Hair follicular keratinocyte (primary cell): ENCODE results near the genes MRPL10 and HOXB2.

DNA sequence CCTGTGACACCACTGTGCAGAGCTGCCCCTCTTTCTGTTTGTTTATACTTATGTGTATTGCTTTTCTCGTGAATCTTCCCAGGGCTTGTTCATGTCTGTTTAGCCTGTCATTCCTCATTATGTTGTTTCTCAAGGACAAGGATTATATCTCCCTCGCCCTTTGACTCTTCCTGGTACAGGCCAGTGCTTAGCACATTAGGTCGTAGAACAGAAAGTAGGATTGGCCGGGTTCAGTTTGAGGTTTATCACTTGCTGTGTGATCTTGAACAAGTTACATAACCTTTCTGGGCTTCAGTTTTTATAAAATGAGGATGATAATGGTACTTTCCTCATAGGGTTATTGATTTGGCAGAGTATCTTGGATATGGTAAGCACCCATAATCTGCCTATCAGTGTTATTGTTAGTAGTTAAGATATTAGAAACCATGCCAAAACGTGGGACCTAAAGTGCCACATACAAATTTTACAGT lies 6.0 kb downstream of the GOSR2 start:
- RAMPAGE, long total RNA = no peak

GRCh38 chr17:47066671-47067142 lies 87.7 kb upstream of the RPRML start:
- RAMPAGE, long total RNA = no peak

GRCh38 chr17:47292229-47292674 lies 31.5 kb upstream of the EFCAB13 start:
- RAMPAGE, long total RNA = no peak

DNA sequence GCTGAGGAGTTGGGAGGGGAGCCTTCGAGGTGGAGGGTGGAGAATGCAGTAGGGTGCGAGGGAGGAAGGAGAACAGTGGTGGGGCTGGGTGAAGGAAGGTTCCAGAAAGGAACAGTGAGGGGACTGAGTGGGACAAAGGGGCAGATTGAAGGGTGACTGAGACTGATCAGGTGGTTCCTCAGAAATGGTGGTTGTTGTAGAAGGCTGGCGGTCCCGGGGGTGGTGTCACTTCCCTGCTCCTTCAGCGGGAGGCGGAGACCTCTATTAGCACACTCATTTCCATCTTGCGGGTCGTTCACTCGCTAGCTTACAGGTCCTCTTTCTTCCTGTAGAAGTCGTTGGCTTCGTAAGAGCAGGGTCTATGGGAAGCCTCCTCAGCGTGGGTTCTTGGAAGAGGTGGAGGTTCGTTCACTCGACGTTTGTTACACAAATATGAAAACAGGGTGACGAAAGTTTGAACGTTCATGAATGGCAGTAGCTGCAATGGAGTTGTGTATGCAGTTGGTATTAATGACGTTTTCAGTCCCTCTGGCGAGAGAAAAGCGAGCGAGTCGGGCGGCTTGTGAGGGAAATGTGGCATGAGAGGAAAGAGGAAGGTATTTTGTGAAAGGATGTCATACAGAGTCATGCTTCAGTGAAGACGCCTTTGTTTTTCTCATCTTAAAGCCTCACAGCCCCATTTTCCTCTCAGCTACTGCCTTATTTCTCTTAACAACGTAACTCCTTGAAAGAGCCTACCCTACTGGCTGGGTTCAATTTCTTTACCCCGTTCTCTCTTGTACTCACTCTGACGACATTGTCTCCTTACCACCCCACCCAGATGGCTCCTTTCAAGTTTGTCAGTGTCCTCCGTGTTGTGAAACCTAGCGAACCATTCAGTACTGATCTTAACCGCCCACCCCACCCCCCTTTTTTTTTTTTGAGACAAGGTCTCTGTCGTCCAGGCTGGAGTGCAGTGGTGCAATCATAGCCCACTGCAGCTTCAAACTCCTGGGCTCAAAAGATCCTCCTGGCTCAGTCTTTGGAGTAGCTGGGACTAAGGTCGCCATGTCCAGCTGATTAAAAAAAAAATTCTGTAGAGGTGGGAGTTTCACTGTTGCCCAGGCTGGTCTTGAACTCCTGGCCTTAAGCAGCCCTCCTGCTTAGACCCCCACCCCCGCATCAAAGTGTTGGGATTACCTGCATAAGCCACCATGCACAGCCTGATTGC lies 772 bp downstream of the EFCAB13 start:
- RAMPAGE, long total RNA = no peak

DNA sequence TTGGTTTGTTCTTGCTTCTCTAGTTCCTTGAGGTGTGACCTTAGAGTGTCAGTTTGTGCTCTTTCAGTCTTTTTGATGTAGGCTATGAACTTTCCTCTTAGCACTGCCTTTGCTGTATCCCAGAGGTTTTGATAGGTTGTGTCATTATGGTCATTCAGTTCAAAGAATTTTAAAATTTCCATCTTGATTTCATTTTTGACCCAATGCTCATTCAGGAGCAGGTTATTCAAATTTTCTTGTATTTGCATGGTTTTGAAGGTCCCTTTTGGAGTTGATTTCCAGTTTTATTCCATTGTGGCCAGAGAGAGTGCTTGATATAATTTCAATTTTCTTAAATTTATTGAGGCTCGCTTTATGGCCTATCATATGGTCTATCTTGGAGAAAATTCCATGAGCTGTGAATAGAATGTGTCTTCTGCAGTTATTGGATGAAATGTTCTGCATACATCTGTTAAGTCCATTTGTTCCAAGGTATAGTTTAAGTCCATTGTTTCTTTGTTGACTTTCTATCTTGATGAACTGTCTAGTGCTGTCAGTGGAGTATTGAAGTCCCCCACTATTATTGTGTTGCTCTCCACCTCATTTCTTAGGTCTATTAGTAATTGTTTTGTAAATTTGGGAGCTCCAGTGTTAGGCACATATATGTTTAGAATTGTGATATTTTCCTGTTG lies 94.0 kb upstream of the NPEPPS start:
- RAMPAGE, long total RNA = no peak

DNA sequence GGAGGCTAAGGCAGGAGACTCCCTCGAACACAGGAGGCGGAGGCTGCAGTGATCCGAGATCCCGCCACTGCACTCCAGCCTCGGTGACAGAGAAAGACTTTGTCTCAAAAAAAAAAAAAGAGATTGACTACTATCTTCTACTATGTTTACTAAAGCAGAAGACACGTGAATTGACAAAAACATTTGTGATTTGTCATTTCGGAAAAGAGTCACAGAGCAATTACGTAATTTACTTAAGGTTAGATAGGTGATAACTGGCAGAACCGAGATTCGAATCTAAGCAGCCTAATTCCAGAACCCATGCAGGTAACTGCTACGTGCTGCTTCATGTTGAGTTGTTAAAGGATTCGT lies 37.7 kb upstream of the NPEPPS start:
- RAMPAGE, long total RNA = no peak

GRCh38 chr17:47676833-47677421 lies 17.0 kb upstream of the TBKBP1 start:
- RAMPAGE, long total RNA = no peak

DNA sequence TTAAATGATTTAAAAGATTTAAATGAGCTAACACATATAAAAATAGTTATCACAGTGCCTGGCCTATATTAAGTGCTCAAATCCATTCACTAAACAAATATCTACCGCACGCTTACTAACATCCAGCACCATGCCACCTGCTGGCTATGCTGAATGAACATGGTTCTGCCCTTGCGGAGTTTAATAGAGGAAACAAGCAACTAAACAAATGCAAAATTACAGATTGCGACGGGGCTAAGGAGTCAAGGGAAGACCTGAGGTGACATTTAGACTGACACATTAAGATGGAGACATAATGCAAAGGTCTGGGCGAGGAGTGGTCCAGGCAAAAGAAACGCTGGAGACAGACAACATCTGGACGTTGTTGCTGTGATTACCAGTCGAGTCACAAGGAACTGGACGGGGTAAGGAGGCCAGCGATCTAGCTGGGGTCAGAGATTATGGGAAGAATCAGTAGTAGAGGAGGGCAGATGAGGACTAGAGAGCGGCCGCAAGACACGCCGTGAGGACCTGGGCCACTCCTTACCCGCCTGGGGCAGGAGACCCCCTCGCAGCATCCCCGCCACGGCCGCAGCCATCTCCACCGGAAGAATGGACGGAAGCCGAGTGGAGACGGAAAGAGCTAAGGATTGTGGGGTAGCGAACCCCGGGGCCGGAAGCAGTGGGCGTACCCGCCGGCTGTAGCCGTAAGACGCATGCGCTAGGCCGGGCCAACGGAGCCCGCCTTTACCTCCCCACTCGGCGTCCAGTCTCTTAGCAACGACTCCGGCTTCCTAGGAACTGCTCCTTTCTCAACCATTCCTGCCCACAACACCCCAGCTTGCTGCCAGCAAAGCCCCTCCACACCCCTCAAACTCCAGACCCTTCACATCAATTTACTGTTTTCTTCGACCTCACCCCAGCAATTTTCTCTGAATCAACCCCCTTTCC lies at the start of gene MRPL10:
MRPL10 (minus strand) TSS at position 608 of the 930 bp plus-strand sequence.
- RAMPAGE, long total RNA = no peak

DNA sequence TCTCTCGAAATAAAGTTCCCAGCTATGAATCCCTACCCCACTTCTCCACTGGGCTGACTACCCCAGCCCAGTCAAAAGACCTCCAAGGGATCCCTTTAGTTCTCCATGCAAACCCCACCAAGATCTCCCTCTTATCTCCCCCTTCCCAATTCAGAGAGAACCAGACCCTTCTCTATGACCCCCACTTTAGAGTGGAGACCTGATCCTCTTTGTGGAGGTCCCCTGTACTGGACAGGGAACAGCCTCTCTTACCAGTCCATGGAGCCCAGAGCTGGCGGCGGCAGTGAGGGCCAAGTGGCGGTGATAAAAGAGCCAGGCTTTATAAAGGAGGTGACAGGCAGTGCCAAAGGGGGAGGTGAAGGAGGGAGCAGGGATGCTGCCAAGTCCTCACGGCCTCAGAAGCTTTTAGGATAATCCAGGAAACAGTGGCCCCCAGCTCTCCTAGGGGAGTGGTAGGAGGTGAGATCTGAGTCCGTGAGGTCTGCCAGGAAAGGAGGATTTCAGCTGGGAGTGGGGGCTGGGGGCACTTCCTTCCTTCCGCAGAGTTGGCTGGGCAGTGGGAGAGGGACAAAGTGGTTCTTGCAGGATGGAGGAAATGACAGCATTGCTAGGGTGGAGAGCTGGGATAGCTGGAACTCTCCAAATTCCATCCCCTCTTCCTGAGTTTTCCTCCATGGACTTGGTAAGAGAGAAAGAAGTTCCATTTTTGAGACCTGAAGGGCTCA lies 4.6 kb upstream of the SP6 start:
- RAMPAGE, long total RNA = no peak

- RAMPAGE, long total RNA = no peak
Observed at GRCh38 chr17:47952122-47953128, 5.3 kb downstream of the PRR15L start.

GRCh38 chr17:47958525-47959167 lies 963 bp upstream of the PRR15L start:
- RAMPAGE, long total RNA = no peak

- RAMPAGE, long total RNA = no peak
Observed at GRCh38 chr17:48162201-48162748, 54.7 kb downstream of the SNX11 start.

DNA sequence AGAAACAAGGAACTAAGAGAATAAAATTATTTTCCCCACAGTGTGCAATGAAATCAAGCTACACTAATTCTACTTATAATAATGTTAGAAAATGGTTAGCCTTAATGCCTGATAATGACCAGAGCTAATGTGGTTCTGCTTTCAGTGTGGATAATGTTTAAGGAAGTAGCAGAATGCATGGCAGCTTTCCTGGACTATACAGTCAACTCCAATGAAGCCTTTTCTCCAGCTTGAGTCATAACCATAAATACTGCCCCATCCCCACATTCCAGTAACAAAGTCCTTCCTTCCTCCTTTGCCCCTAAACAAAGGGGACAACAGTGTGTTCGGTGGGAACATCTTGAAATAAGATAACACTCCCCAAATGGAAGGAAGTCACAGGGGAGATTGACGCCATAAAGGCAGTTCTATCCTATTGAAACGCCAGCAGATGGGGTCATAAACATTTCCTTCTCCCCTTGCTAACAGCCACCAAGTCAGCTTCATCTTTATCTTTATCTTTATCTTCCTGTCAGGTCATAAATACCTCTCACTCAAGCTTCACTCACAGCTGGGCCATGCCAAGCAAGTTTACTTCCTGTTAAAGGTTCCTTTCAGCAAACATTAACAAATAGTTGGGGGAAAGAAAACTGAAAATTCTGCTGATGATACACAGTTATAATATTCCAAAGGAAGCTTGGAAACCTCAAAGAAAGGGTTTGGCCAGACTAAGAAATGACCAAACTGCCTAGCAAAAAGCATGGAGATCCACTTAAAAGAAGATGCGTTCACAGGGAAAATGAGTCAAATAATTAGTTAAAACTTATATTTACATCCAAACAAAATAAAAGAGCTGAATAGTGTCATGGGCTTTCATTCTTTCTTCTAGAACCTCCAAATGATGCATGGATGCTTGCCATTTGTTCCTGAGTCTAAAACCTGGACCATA lies 136.7 kb downstream of the SNX11 start:
- RAMPAGE, long total RNA = no peak

DNA sequence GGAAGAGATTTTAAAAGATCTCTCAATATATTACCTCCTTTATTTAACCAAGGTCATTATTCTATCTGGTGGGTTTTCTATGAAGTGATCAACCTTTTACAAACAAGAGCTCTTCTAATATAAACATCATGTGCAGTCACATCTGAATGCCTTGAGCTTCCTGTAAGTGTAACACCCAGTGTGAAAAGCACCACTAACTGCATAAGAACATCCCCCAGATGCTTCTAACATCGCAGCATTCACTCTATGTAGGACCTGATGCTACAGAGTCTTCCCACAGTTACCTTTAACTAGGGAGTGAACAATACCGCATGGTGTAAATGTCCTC lies 16.4 kb downstream of the SKAP1 start:
- RAMPAGE, long total RNA = no peak

- RAMPAGE, long total RNA = no peak
Observed at GRCh38 chr17:48521916-48522774, 8.7 kb downstream of the HOXB1 start.

- RAMPAGE, long total RNA = no peak
Observed at GRCh38 chr17:48526866-48527289, 3.9 kb downstream of the HOXB1 start.

GRCh38 chr17:48528638-48529195 lies 2.1 kb downstream of the HOXB1 start:
- RAMPAGE, long total RNA = no peak

GRCh38 chr17:48543191-48543714 lies 1.7 kb downstream of the HOXB2 start:
- RAMPAGE, long total RNA = no peak

GRCh38 chr17:48544972-48545469 lies at the start of gene HOXB2:
TSS of gene HOXB2 (minus strand) at chr17:48545109.
- RAMPAGE, long total RNA = no peak

DNA sequence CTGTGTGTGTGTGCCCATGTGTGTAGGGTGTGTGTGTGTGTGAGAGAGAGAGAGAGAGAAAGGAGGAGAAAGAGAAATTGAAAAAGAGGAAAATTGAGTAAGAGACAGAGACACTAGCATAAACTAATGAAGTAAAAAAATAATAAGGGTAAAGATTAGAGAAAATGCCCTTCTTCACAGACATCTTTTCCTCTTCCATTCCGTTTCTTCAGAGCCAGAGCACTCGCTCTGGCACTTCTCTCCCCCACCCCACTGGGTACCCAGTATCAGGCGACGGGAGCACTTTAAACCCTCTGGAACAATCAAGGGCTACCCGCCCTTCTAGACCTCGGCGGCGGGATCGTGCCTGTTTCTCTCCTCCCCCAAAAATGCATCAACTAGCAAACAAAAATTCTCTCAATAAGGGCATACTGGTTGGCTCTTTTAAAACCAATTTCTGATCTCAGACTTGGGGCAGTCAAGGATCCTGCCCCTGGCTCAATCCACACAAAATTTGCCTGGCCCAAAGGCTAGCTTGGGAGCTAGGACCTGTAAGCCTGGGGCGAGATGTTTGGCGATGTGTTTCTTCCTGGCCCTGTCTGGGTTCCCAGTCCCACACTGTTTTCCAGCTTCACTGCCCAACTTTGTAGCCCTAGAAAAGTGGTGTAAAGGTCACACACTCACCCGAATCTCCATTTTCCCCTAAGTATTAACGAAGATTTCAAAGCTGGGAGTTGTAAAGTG lies 14.2 kb upstream of the HOXB2 start:
- RAMPAGE, long total RNA = no peak